Paraaortic lymph node (tissue), 1 donor: ENCODE results near the gene DELE1.

DNA sequence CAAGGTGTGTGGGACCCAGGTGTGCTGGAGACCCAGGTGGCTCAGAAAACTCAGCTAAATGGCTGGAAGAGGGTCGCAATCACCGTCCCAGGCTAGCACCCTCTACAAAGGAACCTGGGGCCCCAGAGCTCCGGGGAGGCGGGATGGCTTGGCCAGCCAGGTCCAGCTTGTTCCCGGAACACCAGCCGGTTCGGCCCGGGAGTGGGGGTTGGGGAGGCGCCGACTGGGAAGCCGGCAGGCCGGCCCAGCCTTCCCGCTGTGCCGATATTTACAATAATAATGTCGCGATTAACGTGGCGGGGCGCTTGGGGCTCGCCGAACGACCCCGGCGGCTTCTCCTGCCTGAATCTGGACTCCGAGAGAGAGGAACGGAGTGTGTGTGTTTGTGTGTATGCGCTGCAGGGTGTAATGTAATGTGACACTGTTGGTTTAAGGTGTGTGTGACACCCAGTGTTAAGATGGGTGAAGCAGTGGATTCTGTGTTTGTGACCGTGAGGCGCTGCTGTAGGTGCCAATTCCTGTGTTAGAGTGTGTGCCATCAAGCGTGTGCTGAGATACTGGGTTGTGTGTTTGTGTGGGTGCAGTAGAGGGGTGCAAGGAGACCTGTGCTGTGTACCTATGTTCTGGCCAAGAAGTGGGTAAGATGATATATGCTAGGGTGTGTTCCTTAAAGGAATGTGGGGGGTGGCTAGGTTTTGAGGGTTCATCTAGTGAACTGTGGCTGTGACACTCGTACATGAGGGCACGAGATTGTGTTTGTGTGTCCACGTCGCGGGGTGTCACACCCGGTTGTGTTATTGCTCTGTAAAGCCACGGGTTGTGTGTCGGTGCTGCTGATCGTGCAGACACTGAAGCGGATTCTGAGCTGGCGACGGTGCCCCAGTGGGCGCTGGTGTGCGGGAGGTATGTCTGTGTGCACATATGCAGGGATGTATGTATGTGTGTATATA, 1.1 kb downstream of the PCDH1 start:
- PRO-cap, result unidirectional peak, plus-strand start at position 201 of the sequence

GRCh38 chr5:141923194-141924516, at the start of gene DELE1:
Gene DELE1, plus strand, starts transcription at chr5:141923871.
- PRO-cap, result bidirectional peak, plus-strand start at chr5:141923843, minus-strand start at chr5:141923756; unidirectional peak, minus-strand start at chr5:141924023

DNA sequence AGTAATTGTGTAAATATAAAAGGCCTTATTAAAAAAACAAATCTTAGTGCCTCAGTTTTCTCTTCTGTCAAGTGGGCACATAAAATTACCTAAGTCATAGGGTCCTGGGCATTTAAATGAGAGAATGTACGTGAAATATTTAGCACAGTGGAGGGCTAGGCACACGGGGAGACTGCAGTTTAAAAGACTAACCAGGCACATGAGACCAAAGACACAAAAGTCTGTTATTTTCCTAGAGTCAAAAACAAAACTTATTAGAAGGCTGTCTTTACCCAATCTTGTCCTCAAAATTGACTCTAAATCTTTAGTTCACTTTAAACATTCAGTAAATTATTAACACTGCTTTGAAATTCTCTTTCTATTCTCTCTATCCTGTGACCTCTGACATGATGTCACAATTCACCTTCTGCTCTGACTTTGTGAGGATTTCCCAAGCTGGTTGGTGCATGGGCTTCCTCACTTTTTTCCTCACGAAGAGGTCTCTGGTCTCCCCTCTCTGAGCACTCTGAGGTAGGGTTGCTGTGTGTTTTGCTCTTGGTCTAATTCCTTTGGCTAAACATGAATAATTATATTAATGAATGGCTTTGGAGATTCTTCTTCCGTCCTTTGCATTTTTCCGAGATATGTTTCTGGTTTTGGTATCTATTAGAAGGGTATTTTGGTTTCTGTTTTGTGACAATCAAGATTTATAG, 2.4 kb upstream of the RNF14 start:
- PRO-cap, result no peak

GRCh38 chr5:142097636-142098363, 10.8 kb upstream of the NDFIP1 start:
- PRO-cap, result no peak

DNA sequence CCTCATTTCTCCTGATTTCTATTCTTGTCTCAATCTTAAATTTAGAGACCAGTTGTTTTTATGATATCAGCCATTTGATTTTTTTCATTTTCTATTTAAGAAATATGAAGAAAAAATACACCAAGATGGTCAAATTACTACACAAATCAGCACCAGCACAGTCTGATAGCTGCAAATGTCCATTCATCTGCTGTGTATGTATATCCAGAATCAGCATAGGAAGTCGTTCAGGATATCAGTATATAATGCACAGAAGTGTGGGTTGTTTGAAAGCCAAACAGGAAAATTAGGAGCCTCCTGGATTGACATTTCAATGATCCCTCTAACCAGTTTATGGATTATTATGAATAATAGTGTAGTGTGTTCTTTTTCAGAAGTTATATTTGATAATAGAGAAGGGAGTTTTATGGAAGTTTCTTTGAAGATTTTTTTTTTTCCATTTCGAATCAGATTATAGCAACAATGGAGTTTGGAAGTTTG, 44.6 kb downstream of the NDFIP1 start:
- PRO-cap, result no peak

DNA sequence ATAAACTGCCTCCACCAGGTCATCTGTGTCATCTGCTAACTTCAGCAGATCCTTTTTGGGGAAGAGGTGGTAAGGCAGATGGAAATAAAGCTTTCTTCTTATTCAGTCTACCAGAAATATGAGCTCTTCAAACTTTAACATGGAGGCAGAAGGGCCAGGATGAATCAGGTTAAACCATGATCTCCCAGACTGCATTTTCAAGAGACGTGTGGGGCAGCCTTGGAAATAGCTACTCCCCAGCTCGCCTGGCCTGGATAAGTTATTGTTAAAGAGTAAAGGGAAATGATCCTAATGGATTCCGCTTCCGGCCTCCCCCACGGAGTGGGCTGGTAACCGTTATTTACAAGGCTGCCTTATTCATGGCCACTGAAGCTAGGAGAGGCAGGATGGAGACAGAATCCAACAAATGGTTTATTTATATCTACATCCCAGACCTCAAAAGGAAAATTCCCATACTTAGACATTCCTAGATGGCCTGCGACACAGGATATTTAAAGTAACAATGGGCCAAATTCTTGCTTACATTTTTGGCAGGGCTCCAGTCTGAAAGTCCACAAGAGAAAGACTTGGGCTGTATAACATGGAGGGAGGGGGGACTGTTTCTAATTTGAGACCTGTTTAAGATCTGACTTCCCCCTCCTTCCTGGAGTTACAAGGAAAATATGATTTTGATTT, 27.9 kb downstream of the SPRY4 start:
- PRO-cap, result no peak

DNA sequence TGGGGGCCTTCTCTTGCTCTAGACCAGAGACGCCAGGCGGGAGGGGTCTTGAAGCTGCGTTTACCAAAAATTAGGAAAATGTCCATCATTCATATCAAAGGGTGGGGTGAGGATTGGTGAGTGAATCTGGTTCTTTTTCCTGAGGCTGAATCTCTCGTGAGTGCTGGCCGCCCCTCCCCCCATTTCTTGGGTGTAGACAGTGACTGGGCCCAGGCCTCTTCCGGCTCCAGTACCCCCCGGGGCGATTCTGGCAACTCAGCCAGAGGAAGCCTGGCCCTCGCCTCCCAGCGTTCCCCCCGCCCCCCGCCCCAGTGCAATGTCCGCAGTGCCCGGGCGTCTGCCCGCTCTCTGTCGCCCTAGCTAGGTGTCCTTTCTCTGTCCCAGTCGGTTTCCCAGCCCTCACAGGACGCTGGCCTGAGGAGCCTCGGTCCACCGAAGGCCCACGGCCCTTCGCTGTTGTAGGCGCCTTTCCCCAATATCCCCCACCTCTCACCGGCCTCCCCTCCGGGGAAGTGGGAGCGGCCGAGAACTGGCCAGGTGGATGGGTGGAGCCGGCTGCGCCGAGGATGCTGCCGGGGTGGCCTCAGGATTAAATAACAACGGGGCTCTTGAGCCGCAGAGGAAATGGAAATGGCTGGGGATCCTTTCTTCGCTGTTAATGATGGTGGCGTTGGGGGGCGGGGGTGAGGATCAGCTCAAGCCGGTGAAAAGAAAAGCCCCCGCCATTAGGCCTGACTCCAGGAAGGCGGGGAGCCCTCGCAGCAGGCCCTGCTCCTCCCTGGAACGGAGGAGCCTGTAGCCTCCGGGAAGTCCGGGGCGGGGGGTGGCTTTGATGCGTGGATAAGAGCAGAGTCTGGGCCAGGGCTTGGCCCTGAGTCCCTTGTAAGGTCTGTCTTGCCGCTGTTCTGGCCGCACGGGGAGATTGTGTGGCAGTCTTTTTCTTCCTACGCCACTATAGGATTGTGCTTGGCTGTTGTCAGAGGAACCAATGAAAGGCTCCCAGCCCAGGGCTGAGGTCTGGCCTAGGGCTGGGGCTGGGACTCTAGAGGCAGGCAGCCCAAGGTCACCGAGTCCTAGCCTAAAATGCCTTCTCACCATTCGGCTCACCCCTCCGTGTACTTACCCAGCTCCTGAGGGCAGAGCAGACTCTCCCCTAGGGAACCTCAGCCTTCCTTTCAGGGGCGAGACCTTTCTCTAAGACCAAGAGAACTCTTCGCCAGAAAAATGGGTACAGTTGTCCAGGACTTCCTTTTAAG, 1.2 kb upstream of the SPRY4 start:
- PRO-cap, result unidirectional peak, plus-strand start at position 618 of the sequence

DNA sequence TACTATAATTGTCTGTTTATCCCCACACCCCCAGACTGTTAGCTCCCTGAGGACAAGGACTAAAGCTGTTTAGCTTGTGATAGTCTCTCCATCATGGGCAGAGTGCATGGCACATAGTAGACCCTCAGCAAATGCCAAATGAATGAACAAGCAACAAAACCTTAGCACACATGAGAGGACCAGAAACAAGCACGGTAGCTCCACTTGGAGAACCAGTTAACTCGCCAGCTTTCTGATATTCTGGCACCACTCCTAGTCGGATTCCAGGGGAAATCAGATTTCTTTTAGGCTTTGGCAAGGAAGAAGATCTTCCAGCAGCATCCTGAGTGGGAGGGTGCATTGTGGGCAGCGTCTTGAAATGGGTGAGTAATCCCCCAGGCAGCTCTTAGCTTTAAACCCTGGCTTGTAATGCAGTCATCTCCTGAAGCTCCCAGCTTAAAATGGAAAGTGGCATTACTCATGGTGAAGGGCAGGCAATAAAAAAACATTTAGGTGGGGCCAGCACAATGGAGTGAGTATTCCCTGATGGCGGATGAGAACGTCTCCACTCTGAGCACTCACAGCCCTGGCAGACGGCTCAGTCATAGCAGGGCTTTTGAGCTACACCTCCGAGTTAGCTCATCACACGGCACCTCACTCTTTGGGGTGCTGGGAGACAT, 41.1 kb downstream of the FGF1 start:
- PRO-cap, result no peak

DNA sequence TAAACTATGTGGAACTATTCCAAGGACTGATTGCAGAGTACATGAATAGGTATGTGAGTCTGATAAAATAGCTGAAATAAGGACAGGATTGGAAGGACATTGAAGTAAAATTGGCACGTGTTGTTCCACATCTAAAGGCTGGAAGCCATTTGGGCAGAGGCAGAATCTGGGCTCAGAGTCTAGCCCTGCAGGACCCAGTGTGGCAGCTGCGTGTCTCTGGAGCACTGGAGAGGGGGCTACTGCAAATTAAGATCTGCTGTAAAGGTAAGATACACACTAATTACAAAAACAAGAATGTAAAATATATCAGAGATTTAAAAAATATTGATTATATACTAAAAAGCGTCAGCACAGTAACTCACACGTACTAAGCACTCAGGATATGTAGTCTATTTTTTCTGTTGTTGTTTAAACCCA, 30.2 kb upstream of the FGF1 start:
- PRO-cap, result no peak

- PRO-cap, result unidirectional peak, plus-strand start at chr5:142872994
Observed at GRCh38 chr5:142872605-142873191, 102.5 kb downstream of the ARHGAP26 start.

DNA sequence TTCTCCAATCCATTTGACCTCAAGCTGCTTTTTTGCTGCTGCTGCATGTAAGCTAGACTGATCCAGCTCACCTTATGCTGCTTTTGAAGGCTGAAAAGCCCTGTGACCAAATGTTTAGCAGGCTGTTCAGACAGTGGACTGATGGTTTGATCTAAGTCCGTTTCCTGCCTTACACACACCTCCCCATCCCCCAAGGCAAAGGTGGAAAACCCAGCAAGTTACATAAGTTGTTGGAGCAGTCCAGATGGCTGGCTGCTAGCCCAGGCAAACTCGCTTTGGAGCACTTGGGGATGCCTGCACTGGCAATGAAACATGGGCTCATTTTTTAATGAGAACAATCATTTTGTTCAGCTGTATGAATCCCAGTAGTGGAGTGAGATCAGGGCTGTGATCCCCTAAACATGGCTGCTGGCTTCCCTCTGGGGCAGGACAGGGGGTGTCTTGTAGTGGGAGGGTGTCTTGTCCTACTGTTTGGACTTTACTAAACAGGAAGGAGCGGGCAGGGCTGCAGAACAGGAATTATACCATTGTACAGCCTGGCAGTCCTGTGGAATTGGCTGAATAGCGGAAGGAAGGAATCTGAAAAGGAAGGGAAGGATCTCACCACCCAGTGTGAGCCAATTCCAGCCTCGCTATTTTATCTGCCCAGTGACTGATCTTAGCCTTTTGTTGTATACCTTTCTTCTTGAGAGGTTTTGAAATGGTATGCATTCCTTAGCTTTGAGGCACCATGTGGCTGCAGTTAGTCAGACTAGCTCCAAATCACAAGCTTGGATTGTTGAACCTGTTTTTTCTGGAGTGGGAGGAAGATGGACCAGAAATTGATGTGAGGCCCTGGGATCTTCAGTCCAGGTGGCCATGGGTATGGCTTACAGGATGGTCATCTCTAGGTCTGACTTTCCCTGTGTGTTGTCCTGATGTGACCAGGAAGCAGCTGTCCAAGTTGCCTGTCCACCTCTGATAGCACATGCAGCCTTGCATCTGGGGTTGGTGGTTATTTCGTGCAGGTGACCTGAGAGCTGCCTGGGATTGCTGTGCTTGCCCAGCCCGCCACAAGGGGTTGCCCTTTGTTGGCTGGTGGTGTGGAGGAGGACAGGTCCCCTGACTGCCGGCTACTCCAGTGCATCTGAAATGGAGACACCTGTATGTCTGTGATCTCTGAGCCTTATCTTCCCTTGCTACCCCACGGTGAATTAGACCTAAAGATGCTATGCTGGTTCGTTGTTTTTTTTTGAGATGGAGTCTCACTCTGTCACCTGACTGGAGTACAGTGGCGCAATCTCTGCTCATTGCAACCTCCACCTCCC, 212.3 kb downstream of the ARHGAP26 start:
- PRO-cap, result no peak

GRCh38 chr5:143158667-143159370, 244.7 kb downstream of the NR3C1 start:
- PRO-cap, result no peak

DNA sequence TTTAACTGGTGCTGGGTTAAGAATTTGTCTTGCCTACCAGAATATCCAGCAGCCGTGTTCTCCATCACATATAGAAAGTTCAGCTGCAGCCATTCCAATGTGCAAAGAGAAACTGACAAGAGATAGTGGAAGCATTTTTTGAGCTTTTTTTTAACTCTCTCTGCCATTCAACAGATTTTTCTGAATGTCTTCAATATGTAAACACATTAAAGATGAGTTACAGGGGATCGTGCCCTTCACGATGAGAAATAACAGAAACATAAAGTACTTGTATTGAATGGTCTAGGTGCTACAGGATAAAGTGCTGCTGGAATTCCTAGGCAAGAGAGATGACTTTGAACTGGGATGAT, 235.8 kb downstream of the NR3C1 start:
- PRO-cap, result no peak

DNA sequence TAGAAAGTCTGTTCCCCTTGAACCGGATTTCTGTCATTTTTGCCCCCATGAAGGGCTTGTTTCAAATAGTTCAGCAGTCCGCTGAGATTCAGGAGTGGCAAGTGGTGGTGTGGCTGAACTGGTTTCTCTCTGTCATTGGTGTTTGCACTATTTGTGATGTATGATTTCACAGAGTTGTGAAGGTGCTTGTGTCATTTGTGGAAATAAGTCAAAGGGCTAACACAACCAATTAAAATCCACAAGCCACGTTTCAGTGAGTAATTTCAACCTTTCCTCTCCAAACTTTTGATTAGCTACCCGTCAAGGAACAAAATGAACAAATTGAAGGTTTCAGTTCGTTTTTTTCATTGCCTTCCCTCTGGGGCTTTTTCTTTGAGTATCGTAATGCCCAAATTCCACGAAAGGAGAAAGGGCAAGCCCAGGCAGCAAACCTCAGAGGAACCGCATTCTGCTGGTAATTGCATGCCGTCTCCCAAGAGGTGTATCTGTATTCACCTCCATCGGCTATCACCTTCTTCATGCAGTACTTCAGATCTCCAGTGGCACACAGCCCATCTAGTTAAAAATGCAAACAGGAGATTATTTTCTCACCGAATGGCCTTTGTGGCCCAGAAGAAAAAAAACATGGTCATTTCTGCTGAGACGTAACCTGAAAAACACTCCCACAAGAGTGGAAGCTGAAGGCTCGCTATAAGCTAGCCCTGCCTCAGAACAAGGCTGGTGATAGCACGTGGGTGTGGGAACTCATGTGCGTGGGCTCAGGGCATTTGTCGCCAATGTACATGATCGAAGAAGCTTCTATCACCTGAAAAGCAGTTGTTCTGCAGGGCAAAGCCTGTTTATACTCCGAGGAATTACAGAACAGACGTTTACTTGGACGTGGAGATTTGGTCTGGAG, 197.1 kb downstream of the NR3C1 start:
- PRO-cap, result no peak

DNA sequence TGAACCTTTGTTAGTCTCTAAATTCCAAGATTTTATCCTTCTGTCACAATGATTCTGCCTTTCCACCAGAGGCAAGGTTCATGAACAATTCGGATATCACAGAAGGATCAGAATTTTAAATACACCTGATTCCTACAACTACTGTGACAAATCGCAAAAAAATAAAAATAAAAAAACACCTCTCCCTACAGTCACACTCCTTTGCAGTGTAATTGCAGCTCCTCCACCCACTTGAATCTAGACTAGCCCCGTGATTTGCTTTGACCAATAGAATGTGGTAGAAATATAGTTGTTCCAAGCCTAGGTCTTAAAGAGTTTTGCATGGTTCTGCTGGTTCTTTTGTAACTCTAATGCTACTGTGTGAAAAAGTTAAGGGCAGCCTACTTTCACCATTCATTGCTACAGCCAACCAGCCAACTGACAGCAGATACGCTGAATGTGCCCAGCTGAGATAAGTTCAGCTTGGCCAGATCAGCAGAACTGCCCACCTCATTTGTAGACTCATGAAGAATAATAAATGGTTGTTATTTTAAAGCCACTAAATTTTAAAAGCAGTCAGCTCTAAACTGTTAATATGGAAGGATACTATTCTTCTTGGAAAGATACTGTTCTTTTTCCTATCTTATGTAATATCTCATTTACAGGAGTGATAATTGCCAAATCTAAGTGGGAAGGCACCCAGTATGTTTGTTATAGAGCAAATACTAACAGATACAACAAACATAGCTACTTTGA, 23.9 kb downstream of the NR3C1 start:
- PRO-cap, result no peak

DNA sequence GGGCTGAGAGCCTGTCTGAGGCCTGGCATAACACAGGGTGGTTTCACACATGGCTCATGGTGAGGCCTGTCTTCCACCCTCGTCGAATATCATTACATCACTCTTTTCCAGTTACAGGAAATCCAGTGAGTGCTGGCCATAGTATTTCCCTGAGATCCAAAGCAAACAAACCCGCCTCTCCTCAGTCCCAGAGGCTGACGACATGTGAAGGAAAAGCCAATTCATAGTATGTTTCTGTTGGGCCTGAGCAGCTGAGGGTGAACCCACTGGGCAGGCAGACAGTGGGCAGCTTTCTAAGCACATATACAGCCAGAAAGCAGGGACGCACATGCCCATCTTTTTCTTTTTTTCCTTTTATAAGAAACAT, 159.5 kb upstream of the NR3C1 start:
- PRO-cap, result no peak

DNA sequence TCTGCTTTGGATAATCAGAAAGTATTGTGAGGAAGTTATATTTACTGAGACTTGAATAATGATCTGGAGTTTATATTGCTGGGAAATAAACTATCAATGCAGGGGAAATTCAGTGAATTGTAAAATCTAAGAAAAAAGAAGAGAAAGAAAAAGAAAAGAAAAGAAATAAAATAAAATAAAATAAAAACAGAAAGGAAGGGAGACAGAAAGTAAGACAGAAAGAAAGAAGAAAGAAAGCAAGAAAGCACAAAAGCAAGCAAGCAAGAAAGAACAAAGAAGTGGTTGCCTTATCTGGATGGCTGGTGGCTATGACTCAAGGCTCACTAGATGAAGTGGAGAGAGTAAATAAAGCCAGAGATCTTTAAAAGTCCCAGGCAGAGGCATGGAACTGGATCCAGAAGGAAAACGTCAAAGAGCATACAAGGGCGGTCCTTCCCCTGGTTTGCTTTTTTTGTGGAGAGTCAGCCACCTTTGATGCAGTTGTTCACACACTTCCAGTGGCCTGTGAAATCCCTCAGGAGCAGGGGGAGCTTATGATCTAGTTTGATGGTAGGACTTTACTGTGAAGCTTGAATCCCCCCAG, 176.8 kb upstream of the HMHB1 start:
- PRO-cap, result no peak

- PRO-cap, result no peak
Observed at GRCh38 chr5:143659756-143660115, 152.2 kb upstream of the HMHB1 start.

GRCh38 chr5:145646047-145647063, 188.8 kb downstream of the PRELID2 start:
- PRO-cap, result no peak

GRCh38 chr5:145754469-145755019, 80.6 kb downstream of the PRELID2 start:
- PRO-cap, result no peak